Parotid gland (tissue), 1 donor: ENCODE measurements around the gene CTDP1.

DNA sequence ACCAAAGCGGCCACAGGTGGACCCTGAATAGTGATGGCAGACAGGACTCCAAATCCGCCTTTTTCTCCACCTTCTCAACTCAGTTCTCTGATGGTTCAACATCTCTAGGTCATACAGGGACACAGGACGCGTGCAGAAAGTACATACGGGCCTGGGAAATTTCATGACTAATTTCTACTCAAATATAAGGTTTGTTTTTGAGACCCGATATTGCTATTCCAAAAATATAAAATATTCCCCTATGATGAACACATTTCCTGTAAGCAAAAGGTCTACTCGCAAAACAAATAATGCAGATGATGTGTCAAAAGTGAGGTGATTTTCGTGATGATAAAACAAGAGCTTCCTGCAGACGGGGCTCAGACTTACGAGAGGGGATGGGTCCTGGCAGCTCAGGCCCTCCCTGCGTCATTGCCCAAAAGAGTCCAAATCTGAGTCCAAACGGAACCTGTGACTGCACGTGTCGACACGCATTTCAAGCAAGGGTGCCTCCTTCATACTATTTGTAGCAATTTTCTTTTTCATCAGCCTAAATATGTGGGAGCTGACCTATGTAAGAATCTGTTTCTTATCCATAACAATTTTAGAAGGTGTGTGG, 62.7 kb downstream of the MBP start:
- PRO-cap = no peak

DNA sequence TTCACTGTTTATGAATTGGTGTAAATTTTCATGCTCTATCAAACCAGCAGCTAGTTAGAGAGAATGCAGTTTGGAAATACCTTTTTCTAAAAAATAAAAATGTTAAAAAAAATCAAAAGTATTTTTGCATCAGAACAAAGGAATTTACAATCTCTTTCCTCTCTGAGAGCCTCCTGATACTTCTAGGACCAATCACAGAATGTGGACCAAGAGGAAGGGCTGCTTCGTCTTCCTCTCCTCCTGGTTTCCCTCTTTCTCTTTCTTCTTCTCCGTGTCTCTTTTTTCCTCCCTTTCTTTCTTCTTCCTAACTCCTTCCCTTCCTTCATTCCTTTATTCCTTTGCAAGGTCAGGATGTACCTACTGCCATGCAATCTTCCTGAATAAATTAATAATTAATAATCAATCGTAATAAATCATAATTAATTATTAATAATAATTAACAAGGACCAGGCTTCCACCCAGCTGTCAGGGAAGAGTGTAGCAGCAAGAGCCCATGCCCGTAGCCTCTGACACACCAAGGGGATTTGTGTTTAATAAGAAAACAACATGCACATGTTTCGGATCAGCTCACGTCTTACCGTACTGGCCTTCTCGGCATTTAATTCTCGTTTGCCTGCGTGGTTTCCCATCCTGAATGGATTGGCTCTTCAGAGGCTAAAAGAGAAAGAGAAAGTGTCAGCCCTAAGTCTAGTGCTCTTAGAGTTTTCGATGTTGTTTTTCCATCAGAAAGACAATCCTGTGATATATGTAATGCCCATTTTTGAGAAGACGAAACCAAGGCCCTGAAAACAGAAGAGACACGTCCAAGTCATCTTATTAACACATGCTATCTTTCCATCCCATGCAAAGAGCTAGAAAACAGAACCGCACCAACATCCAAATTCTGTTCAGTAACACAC, 27.7 kb downstream of the MBP start:
- PRO-cap = no peak

DNA sequence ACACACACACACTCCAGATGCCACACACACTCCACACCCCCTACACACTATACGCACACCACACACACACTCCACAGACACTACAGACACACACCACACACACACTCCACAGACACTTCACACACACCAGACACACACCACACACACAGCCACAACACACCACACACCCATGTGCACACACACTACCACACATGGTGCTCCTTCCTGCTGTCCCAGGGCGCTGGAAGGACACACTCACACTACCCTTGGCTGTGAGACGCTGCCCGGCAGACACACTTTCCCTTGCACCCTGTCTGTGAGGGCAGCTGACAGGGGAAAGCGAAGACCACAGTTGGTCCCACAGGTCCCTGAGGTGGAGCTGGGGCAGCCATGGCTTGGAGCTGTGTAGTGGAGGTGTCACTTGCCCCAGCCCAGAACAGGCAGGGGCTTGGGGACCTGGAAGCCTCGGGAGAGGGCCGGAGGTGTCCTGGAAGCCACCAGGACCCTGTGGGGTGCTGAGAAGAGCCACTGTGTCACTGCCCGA, 13.8 kb downstream of the MBP start:
- PRO-cap = no peak

DNA sequence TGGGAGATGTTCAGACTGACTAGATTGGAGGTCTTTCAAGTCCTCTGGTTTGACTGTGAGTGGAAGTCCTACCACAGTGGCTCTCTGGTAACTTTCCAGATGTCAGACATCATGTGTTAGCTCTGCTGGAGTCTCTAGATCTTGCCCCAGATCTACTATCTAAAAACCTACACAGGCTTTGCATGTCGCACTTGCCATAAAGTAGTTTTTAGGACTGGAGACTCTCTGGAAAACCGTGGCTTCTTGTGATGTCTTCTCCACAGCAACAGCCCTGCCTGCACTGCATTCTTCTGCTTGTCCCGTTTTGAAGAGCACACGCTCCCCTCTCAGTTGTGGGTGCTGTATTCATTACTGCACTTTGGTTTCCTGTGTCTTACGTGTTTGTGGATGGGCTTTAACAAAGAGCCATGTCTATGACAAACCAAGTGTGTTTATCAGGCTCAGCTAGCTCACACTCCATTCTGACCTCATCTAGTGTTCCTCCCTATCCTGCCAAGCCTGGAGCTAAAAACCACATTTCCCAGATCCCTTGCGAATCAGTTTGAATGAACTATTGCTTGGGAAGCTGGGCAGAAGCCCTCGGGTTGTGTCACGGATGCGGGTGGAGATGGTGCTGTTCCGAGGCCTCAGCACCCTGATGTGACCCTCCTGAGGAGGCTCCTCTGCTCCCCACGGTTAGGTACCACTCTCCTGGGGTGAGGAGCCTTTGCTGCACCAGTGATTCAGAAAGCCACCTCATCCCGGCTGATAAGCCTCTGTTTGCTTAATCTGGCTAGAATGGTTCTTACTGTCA, 116.4 kb downstream of the GALR1 start:
- PRO-cap = no peak

DNA sequence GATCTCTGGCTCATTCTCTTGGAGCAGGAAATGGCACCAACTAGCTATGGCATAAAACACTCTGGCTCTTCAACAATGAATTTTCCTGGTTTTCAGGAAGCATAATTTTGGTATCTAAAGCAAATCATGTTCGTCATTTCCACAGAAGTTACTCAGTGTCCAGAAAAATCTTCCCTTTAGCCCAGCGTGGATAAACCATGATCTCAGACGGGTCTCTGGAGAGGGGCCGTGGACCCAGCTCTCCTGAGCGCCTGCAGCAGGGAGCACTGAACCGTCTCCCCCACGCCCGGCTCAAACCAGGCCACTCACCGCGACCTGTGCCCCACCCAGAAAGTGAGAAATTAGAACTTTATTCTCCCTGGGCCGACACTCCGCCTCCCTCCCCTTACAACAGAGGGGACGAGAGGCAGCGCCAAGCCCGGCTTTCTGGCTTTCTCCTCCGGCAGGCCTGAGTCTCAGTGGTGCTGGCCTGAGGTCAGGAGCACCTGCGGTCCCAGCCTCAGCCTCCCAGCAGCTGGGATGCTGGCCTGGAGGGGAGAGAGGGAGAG, 856.6 kb upstream of the SALL3 start:
- PRO-cap = unidirectional peak, plus-strand start at position 206 of the sequence

DNA sequence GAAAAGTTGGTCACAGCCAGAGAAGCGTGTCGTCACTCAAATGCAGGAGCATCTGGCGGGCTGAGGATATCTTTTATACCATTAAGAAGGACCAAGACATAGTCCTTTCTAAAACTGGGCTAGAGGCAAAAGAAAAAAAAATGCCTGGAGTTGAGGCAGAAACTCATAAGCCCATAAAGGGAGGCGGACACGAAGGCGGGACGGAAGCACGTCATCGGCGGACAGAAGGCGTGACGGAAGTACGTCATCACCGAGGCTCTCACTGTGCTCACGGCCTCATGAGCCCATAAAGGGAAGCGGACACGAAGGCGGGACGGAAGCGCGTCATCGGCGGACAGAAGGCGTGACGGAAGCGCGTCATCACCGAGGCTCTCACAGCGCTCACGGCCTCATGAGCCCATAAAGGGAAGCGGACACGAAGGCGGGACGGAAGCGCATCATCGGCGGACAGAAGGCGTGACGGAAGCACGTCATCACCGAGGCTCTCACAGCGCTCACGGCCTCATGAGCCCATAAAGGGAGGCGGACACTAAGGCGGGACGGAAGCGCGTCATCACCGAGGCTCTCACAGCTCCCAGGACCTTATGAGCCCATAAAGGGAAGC, 183.0 kb upstream of the SALL3 start:
- PRO-cap = no peak

DNA sequence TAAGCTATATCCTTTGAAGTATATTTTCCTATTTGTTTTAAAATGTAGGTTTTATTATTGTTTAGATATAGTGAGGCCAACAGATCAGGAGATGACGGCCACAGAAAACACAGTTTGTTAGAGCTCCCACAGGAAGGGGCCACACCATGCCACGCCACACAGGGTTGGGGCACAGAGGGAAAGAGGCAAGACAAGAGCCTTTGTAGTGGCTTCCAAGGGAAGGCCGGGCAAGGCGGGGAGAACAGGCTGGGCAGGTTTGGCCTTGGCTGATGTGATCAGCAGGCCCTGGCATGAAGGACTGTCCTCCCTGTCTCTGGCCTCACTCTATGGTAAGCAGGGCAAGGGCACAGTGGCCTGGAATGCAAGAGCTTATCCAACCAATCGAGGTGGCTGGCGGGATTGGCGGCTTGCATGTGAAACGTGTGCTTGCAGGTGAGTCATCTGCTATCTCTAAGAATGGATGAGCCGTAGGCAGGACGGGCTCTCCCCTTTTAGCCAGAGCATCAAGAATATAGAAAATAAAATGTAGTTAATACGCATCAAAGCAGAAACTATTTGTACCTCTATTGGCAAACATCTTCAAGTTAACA, 6.4 kb upstream of the ATP9B start:
- PRO-cap = unidirectional peak, minus-strand start at position 300 of the sequence

GRCh38 chr18:79167380-79167873, 98.2 kb downstream of the ATP9B start:
- PRO-cap = no peak

GRCh38 chr18:79403125-79404494, 7.9 kb downstream of the NFATC1 start:
- PRO-cap = no peak

- PRO-cap = no peak
These were observed 8.8 kb downstream of the NFATC1 start for GRCh38 chr18:79404495-79405062.

GRCh38 chr18:79522267-79522905, 126.7 kb downstream of the NFATC1 start:
- PRO-cap = no peak

- PRO-cap = no peak
These were observed 130.4 kb downstream of the NFATC1 start for GRCh38 chr18:79525880-79526690.

- PRO-cap = no peak
These were observed 90.8 kb upstream of the CTDP1 start for GRCh38 chr18:79588508-79589522.

DNA sequence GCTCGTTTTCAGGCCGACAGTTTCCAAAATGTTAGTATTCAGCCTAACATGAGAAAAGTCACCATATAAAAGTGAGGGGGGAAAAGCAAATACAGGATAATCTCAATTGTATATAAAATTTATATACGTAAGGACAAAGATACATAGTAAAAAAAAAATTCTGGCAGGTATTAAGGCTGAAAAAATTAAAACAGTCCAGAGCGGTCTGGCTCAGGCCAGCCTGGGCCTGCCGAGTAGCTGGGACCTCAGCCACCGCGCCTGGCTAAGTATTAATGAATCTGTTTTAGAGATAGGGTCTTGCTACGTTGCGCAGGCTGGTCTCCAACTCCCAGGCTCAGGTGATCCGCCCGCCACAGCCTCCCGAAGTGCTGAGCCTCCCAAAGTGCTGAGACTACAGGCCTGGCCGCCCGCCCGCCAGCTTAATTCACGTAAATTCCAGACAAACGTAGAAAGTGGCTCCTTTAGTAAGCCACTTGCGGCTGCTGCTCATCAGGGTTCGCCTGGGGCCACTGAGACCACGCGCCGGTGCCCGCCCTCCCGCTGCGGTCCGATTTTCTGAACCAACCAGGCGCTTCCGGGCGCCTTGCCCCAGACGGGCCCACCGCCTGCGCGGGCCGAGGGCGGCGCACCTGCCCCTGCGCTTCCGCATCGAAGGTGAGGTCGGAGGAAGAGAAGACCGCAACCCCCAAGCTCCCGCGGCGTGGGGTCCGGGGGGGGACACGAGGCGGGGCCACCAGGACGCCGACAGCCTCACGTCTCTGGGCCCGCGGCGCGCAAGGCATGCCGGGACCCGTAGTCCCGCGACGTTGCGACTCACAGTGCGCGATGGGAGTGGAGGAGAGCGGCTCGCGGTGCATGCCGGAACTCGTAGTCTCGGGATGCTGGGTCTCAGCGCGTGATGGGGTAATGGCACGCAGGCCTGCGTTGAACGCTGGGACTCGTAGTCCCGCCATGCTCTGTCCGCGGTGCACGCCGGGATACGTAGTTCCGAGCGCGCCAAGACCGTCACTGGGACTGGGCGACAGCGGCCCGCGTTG, 708 bp upstream of the CTDP1 start:
- PRO-cap = unidirectional peak, minus-strand start at position 650 of the sequence; unidirectional peak, minus-strand start at position 702 of the sequence; unidirectional peak, minus-strand start at position 782 of the sequence

- PRO-cap = unidirectional peak, plus-strand start at chr18:79679829
These were observed at the start of gene CTDP1 for GRCh38 chr18:79679614-79679906. TSS of gene CTDP1 (plus strand) at chr18:79679803.

- PRO-cap = no peak
These were observed 48.1 kb upstream of the KCNG2 start for GRCh38 chr18:79749580-79750022.

DNA sequence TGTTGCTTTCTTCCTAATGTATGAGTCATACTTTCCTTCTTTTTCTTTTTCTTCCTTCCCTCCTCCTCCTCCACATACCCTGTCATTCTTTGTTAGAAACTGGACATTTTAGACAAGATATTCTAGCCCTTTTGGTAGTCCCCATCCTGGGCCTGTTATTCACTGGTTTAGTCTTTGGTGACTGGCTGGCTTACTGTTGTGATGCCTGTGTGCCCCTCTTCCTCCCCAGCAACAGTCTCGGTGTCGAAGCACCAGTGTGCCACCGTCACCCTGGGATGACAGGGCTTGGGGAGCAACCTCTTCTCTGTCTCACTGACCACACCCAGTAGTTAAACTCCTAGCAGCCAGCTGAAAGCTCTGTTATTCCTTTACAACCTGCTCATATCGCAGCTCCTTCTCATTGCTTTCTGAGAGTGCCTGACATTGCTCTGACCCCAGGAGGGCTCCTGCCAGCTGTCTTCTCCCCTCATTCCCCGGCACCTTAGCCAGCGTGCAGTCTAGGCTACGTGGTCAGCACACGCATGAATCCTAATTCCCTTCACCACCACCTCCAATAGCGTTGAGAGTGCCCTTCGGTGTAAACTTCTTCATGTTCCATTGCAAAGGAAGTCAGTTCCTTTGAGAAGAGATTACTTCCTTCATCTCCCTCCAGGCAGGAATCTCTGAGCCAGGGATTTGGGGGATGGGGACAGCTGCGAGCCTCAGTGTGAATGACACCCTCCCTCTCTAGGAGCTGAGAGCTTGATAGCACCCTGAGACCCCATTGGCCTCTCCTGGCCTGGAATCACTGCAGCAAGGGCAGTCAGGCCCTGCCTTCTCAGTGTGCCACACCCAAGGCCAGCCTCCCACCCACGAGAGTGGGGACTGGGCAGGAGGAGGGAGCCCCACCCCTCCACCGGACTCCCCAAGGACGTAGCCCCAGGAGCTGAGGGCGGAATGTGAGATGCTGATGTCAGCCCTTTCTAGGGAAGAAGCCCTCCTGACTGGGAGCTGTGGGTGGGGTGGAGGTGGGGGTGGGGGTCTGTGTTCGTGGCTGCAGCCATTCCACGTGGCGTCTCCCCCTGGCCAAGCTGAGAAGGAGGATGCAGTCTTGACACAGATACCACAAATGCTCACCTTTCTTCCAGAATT, 53.5 kb downstream of the SLC66A2 start:
- PRO-cap = no peak

- PRO-cap = no peak
These were observed 25.1 kb downstream of the SLC66A2 start for GRCh38 chr18:79926223-79926886.

DNA sequence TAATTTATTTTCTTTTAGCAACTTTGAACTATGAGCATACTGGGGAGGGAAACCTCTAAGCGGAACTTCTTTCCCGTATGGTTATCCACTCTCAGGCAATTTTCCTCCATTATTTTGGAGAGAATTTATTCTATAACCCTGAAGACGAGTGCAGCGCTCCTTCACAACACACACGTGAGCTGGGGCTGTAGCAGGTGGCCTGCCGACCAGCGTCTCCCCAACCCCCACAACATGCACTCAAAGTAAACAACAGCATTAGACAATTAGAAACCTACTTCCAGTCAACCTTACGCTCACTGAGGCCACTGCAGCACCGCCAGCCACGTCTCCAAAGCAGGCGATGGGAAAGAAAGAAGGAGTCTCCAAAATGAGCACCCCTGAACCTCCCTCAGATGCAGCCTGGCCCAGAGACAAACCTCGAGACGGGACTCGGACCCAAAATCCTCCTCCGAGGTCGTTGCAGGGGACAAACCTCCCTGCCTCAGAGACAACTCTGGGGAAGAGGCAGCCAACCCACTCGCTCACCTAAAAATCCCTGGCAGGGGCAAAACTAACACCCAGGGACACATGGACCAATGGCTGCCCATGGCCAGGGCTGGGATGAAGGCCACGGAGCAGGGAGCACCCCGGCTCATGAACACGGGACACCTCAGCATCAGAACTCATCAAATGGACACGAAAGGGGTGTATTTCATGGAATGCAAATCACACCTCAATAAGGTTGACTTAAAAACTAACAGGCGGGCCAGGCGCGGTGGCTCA, 2.6 kb downstream of the SLC66A2 start:
- PRO-cap = no peak

DNA sequence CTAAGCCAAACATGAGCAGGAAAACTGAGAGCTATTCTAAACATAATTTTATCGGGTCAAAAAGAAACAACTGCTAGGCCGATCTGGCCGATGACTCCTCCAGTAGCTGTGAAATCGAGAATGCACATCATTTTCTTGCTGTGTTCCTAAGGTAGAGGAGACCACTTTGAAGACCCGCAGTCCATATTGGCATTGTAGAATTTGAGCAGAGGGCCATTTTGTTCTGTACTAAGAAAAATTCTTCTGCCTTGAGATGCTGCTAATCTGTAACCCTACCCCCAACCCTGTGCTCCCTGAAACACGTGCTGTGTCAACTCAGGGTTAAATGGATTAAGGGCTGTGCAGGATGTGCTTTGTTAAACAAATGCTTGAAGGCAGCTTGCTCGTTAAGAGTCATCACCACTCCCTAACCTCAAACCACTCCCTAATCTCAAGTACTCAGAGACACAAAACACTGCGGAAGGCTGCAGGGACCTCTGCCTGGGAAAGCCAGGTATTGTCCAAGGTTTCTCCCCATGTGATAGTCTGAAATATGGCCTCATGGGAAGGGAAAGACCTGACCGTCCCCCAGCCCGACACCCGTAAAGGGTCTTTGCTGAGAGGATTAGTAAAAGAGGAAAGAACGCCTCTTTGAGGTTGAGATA, 4.4 kb upstream of the HSBP1L1 start:
- PRO-cap = no peak